Bronchus fibroblast of lung (primary cell): ENCODE data around the genes MED10 and ADCY2.

DNA sequence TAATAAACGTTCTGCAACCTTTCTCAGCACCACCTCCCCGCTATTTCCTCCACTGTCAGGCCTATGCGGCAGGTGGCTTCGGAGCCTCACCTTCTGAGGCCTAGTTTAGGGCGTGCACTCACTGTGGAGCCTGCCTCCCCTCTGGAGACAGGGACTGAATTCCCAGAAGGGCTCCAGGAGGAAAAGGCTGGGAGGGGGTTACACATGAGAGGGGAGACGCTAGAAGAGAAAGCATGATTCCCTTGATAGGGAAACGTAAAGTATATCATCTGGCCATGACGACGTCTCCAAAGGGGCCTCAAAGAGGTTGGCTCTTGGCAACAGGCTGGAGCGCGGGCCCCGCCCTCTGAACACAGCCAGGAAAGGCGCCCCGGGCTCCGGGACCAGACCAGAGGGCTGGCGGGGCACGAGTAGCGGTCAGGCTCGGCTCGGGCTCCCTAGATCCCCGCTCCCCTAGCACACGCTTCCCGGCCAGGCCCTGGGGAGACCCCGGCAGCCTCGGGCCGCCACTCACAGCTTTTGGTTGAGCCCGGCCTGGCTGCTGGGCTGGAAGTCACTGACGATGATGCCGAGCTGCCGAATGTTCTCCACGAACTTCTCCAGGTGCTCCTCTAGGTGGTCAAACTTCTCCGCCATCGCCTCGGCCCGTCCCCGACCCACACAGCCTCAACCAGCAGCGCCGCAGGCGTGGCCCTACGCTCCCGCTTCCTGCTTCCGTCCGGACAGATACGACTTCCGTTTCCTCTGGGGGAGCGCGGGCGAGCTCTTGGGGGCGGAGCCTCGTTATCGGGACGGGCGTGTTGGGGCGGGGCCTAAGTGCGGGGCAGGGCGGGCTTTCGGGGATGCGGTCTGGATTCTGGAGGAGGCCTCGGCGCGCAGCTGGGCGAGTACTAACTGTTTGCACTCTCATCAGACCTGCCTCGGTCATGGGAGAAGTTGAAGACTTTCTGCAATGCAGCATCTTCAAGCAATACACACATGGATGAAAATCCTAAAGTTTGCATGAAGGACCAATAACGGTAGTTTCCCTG lies at the start of gene MED10:
MED10 (minus strand) TSS at position 700 of the 1,031 bp plus-strand sequence.
- RAMPAGE, long total RNA, result start-site peak on the minus strand centred at position 686 of the sequence, 49 bp wide, 229 and 236 reads in 2 replicates

- RAMPAGE, long total RNA, result no peak
Observed at GRCh38 chr5:6454346-6454820, 5.7 kb downstream of the UBE2QL1 start.

DNA sequence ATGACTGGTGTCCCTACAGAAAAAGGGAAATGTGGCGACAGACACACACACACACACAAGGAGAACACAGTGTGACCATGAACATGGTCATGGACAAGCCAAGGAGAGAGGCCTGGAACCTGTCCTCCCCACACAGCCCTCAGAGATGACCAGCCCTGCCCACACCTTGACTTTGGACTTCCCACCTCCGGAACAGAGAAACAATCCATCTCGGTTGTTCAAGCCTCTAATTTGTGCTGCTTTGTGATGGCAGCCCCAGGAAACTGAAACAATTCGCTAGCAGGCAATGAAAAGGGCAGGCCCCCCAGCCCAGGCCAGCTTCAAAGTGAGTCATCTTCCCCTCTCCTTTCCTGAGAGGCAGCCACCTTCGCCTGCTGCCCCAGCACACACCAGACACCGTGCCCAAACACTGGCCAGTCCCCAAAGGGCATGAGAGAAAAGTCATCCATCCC lies 47.7 kb downstream of the NSUN2 start:
- RAMPAGE, long total RNA, result no peak

GRCh38 chr5:6600335-6600994 lies 32.4 kb downstream of the NSUN2 start:
- RAMPAGE, long total RNA, result no peak

DNA sequence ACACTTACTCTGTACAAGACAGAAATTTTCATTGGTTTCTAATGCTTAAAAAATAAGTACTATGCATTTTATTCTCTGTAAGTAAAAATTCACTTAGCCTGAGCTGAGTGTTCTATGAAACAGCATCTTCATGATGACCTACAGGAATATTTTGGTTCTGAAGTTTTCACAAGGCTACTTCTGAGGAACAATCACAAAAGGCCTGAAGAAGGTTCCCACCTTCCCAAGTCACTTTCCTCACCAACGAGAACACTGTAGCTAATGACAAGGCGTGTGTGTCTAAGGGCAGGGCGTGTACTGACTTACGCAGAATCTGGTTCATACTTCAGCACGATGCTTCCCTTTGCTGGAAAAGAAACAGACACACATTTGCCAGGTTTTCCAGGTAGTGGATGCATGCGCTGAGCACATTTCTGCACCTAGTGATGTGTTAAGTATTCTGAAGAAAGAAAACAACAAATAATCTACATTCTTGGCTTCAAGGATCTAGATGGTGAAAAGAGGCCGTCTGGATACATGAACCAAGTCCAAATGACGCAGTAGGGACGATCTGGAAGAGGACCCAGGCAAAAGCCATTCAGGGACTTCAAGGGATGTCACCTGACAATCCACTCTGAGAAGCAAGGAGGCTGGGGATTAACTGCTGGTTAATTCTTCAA lies 30.6 kb downstream of the NSUN2 start:
- RAMPAGE, long total RNA, result no peak

DNA sequence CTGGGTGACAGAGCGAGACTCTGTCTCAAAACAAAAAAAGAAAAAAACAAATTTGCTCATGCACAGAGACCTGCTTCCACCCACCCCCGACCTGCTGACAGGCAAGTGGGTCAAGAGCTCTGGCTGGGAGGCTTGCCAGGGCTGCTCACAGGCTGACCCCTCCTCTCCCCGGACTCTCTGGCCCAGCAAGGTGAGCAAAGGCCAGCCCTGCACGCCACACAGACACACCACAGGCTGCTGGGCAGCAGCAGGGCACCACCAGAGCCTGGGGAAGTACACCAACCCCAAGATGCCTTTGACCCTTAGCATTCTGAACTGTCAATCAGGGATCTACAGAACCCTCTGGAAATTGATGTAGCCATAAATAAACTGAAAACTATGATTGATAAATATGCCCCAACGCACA lies 29.2 kb downstream of the NSUN2 start:
- RAMPAGE, long total RNA, result no peak

- RAMPAGE, long total RNA, result no peak
Observed at GRCh38 chr5:6672973-6673723, 39.9 kb downstream of the SRD5A1 start.

DNA sequence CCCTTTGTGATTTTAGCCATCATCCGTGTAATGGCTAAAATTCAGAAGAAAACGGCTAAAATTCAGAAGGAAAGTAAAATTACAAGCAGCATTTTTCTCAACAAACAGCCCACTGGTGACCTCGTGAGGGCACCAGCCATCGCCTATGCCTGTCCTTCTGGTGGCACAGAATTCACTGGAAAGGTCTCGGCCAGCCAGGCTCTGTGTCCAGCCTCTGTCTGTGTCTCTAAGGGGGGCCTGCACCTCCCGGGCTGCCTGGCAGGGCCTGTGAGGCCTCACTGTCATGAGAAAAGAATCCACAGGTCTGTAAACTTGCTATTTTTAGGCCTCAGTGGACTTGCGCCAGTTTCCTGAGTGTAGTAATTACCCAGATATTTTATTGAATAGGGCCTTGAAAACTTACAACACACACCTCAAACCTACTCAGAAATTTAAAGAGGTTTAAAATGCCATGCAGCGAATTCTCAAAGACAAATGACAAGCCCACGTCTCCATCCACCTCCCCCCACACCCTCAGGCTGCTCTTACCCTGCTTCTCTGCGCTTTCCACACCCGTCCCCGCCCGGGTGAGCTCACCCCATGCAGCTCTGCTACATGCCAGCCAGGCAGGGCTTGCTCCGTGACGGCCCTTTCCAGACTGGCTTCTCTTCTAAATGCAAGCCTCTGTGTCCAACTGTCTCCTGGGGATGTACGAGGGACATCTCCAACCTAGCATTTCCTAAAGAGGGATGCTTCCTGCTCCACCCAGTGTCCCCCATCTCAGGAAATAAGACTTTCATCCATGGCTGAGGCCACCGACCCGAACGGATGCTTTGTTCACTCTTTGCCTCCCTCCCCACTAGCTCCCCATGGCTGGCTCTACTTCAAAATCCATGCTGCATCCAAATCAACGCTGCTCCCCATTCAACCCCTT lies 8.8 kb upstream of the TENT4A start:
- RAMPAGE, long total RNA, result no peak

DNA sequence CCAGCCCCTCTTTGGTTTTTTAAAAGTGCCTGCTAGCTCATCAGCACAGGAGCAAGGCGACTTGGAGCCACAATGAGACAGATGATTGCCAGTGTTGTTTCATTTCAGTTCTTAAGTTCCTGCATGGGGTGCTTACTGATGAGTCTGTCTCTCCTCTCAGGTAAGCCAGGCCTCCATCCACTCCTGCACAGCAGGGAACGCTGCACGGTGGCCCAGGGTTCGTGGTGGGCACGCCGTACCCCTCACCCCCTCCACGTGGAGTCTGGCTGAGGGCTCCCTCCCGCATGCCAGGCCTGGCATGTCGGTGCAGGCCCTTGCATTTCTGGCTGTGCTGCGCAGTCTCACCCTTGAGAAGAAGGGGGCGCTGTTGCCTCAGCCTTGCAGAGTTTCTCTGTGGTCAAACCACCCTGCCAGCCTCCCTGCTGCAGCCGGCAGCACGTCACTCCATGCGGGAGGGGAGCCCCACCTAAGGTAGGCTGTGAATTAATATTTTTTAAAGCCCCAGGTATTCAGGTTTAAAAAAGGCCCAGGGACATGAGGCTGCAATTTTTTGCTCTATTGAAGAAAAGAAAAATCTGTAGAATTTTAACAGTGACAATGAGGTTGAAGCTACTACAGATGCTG lies 52.4 kb downstream of the TENT4A start:
- RAMPAGE, long total RNA, result no peak

- RAMPAGE, long total RNA, result no peak
Observed at GRCh38 chr5:7170885-7171252, 225.1 kb upstream of the ADCY2 start.

DNA sequence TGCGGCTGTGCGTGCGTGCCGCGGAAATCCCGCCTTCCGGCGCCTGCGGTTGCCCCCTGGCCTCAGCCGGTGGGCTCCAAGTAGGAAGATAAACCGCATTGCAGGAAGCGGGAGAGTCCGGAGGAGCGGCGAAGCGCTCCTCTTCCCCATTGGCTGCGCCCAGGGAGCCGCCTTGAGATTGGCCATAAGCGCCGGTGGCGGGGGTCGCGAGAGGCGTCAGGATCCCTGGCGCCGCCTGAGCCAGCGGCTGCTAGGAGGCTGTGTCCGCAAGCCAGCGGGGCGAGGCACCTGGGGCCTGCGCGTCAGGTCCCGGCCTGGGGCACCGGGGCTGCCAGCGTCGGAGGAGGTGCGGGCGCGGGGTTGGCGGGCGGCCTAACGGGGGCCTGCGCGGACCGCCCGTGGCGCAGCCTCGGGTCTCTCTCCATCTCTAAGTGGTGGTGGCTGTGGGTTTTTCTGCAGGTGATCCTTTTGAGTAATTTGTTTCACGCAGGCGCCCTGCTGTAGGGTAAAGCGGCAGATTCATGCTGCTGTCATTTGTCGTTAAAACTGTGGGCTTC lies 106.2 kb upstream of the ADCY2 start:
- RAMPAGE, long total RNA, result no peak

DNA sequence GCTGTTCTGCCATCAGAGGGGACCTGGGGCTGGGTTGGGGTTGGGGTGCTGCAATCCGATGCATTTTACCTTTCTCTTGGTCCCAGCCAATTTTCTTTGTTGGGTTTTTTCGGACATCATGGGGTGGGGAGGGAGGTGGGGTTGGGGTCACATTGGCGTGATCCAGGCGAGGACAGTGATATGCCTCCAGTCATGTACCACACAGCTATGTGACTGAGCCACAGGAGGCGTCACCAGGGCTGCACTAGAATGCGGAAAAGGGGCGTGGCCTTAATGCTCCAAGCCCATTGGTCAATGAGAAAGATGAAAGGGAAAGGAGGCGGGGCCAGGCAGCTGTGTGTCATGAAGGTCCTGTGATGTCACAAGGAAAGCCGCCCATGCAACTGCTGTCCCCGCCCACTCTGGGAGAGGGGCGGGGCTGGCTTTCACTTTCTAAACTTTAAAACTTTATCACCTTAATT lies 89.5 kb upstream of the ADCY2 start:
- RAMPAGE, long total RNA, result no peak

- RAMPAGE, long total RNA, result no peak
Observed at GRCh38 chr5:7395409-7396529, at the start of gene ADCY2. Gene ADCY2, plus strand, starts transcription at chr5:7396138.

DNA sequence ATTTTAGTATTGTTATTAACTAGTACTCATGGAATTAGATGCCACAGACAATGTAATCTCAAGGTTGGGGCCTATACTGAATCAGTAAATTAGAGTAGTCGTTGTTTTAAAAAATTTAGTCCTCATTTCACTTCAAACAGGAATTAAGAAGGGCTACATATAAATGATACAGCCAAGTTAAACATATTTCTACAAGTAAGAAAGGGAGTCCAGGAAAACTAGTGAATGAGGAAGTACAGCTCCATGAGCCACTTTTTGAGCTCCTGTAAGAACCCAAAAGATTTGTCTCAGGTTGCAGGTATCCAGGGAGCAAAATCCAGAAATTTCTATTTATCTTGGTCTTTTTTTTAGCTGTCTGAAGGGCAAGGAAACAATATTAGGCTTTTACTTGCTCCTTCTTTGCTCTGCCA lies 200.8 kb downstream of the ADCY2 start:
- RAMPAGE, long total RNA, result no peak

DNA sequence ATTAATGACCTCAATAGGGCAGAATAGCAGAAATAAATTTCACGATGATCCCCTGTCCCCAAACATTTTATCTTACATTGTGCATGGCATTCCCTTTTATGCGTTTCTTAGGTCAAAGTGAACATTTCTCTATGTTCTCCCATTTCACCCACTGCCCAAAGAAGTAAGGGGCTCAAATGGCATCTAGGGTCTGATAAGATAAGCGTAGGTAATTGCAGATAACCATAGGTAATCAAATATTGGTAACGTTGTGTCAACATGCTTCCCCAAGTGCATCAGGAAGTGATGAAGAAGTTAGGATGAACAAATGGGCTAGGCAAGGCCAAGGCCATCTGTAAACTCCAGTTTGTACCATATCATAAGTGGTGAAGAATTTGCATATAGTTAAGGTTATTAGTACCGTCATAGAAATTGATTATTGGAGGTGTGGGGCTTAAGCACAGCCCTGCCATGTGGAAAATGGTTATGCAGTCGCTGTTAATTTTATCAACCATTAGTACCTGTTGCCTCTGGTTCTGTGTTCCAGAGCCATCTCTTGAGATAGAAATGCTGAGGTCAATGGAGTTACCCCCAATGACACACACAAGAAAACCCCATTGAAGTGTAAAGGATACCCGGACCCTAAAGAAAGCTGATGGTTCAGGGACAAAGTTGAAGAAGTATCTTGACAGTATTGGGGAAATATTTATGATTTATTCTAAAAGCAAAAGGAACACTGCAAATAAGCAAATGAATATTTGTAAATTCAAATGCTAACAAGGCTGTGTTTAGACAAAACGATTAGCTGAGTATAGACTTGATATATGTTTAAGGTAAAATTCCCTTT lies 507.8 kb downstream of the SEMA5A start:
- RAMPAGE, long total RNA, result no peak

DNA sequence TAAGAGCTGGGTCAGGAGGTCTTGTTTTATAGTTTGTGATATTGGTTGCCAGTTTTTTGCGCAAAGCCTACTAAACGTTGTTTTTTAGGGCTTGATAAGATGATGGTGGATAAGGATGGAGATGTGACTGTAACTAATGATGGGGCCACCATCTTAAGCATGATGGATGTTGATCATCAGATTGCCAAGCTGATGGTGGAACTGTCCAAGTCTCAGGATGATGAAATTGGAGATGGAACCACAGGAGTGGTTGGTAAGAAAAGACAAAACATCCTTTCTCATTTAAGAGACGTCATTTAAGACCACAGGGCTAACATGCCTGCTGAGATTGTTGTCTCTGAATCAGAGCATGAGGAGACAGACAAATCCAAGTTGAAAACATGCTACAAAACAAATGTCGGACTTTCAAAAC lies 4.5 kb downstream of the CCT5 start:
- RAMPAGE, long total RNA, result no peak

DNA sequence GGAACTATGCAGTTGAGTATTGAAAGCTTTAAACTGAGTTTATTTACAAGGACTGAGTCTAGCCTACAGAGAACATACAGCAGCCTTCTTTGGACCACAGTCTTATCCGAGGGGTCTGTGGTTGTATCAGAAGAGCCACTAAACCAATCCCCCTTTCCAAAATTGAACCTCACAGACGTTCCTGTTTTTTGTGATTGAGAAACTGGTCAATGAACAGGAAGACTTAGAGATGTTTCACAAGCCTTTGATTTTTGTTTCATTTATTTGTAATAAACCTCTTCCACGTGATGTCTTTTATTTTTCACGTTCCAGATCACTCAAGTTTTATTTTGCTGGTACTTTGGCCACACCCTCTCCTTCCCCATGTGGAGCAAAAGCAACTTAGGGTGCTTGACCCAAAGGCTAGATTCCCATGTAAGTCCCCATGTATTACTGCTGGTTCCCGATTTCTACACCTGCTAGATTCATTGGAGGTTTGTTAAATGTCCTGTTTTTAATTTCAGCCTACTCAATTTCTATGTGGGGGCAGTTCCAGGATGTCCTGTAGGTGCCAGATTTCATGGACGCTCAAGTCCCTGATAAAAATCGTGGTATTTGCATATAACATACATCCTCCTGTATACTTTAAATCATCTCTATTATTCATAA lies 16.1 kb downstream of the CCT5 start:
- RAMPAGE, long total RNA, result no peak

- RAMPAGE, long total RNA, result no peak
Observed at GRCh38 chr5:10417825-10418501, 23.7 kb upstream of the ROPN1L start.

DNA sequence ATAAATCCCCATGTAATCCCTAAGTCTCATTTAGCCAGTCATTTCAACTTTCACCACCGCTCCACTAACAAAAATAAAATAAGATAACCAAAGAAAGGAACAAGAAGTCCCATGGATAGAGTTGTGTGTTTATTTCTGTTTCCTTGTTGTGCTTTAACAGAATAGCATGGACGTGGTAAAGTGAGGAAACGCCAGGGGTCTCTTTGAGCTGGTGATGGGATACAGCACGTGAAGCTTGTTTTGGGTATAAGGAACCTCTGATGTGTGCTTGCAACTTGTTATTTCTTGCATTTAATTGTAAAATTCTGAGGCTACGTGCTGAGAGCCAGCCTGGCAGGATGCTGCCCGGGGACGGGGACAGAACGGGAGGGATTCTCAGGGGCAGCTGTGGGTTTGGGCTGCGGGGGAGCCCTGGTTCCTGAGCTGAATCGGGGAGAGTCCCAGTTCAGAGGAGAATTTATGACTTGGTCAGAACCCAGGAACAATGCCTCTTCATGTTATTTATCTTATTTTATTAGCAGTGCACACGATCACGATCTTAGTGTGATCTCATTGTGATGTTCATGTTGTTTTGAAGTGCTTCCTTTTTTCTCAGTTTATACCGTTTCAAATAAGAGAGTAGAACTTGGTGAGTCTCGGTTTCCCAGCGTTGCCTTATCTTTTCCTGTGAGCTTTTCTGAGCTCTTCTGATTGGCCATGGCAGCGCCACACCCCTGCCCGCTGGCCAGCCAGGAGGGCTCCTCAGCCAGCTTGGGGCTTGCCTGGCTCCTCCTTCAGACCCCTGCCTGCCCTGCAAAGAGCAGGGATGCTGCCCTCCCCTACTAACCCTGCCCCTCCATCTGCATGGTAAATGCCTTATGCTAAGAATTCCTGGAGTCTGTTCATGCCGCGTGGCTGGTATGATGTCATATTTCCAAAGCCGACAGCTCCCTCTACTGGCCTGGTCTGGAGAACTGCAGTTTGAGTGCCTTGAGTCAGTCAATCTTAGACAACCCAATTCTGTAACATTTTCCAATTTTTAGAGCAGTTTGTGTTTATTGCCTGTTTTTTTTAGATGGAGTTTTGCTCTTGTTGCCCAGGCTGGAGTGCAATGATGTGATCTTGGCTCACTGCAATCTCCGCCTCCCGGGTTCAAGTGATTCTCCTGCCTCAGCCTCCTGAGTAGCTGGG lies 63.7 kb downstream of the ANKRD33B start:
- RAMPAGE, long total RNA, result no peak

DNA sequence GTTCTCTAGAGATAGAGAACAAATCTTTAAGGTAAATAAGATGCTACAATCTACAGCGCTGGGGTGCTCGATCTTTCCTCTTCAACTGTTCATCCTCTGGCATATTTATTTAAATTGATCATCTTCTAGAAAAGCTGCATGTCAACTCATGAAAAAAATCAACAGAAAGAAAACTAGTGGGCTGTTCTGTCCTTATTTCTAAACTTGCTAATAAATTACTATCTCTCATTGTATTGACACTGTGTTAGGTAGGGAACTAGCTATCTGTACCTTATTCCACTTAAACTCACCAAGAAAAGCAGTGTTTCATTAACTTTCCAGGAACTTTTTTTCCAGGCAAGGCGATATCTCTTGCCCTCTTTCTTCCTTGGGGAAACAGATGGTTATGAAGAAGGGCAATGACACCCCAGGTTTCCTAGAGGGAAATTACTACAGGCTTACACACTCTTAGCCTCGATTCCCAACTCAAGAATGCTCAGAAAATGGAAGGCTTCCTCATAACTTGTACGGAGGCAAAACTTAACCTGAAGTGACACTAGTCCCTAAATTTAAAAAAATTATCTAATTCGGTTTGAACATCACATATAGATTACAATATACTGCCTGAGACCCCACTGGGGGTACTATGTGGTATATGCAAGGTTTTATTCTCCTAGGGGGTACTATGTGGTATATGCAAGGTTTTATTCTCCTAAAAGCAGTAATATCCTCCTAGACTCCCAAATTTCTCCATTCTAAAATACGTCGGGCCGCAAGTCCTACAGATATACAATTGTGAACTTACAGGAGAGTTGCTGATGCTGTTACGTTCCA lies 15.4 kb downstream of the DAP start:
- RAMPAGE, long total RNA, result no peak